Metanephros (tissue), 2 donors: ENCODE measurements around the gene GDF3.

DNA sequence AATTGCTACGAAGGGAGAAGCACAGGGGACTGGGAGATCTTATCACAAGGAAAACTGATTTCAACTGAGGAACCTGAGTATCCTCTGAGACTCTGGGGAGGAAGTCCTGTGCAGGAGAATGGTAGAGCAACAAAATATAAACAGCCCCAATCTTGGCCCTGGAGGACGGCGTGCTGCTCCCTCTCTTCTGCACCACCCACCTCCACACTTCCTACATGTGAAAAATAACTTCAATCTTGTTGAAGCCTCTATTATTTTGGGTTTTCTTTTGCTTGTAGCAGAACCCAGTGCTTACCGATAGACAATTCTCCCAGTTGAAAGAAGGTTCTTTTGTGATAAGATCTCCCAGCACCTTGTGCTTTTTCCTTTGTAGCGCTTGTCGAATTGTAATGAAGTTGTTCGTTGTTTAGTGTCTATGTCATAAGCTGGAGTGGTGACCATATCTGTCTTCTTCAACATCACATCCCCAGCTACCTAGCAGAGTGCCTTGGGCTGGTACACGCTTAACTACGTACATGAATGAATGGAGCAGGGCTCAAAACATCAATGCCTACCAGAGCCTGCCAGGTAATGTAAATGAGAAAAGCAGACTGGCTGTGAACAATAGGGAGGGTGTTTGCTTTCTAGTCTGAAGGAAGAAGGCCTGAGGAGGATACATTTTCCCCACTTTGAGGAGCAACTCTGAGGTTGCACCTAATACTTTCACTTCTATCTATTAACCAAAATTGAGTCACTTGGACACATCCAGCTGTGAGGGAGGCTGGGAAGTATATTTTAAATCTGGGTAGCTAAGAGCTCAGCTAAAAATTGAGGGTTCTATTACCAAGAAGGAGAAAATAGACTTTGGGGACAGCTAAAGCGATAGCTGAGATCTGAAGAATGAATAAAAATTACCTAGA is 2.6 kb upstream of the CD4 start:
- RAMPAGE, long total RNA: no peak

DNA sequence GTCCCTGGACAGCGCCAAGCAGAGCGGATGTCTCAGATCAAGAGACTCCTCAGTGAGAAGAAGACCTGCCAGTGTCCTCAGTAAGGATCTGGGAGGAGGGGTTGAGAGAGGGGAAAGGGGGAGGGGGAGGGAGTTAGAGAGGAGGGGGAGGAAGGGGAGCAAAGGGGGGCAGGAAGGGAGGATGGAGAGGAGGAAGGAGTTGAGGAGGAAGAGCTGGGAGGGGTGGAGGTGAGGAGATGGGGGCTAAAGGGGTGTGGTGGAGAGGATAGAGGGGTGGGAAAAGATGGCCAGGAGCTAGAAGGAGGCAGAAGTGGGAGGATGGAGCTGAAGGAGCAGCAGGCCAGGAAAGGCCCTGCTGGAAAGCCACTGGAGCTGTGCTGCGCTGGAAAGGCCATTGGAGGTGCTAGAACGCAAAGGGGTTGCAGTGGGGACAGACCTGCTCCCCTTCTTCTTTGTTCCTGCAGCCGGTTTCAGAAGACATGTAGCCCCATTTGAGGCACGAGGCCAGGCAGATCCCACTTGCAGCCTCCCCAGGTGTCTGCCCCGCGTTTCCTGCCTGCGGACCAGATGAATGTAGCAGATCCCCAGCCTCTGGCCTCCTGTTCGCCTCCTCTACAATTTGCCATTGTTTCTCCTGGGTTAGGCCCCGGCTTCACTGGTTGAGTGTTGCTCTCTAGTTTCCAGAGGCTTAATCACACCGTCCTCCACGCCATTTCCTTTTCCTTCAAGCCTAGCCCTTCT is 2.6 kb upstream of the GPR162 start:
- RAMPAGE, long total RNA: no peak

- RAMPAGE, long total RNA: no peak
Observed at GRCh38 chr12:6850535-6851190, 423 bp downstream of the CDCA3 start.

DNA sequence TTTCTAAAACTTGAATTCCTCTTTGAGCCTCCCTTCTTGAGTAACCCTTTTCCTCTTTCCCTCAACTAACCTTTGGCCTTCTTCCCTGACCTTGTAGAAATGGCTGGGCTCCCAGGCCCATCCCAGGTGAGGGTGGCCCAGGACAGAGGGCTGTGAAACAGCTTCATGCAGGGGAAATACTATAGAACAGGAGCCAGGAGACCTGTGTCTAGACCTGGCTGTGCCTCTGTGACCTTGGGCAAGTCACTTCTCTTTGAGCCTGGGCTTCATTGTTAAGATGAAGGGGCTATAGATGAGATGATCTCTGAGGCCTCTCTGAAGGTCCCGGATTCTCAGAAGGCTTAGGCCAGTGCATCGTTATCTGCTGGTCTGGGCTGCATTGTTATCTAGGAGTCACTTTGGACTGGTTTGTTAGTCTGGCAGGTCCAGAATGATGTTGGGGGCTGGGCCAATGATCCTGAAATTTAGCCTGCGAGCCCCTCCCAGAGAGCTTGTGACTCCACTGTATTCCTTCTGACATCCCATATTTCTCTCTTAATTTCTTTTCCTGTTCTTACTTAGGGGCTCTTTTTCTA is 2.2 kb downstream of the ATN1 start:
- RAMPAGE, long total RNA: no peak

DNA sequence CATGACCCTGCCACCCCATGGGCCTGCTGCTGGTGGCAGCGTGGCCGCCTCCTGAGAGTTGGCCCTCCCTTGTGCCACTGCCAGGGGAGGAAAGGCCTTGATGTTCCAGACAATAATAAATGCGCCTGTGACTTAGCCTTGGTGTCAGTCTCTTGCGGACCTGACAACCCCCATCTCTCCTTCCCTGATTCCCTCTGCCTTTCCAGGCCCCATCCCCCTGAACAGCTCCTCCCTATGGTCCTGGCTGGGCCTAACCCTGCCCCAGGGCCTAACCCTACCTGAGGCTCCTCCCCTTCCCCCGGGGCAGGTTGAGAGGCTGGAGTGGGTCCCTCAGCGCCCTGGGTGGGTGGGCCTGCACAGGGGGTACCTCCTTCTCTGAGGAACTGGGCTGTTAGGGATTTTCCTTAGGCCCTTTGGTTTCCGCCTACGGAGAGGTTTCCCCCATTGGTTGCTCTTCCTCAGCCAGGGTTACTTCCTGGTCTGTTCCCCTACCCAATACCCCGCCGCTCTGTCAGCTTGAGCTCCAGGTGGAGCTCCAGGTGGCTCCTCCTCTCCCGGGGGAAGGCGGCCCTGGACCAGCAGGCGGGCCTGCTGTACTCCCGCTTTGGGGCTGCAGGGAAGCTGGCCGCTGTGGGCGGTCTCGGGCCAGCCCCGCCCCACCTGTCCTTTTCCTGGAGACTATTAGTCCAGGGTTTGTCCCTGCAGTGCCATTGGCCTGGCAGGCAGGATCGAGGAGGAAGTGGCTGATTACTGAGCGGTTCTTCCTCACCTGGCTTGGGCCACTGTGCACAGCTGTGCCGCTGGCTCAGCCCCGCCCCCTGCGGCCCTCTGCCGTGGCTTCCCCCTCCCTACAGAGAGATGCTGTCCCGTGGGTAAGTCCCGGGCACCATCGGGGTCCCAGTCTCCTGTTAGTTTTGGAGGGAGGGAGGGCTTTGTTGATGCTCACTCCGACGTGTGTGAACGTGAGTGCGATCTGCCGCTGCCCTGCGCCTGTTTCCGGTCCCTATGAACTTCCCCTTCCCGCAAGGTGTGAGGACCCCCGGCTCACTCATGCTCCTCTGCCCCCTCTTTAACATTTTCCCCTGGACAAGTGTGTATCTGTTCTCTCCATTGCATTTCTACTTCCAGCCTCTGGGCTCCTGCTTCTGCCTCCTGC is 2.4 kb downstream of the C12orf57 start:
- RAMPAGE, long total RNA: no peak

DNA sequence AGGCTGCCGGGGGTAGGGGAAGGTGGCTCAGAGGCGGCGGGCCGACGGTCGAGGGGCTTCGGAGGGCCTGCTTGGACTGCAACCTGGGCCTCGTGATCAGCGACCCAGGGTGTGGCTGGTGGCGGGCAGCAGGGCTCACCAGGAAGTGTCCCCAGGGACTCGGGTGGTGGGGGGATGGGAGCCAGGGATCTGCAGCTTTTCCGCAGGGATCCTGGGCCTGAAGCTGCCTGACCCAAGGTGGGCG is 7.1 kb downstream of the PHB2 start:
- RAMPAGE, long total RNA: no peak

- RAMPAGE, long total RNA: no peak
Observed at GRCh38 chr12:6988028-6988771, 17.5 kb downstream of the EMG1 start.

GRCh38 chr12:7010086-7010584 is 8.1 kb downstream of the LPCAT3 start:
- RAMPAGE, long total RNA: no peak

- RAMPAGE, long total RNA: no peak
Observed at GRCh38 chr12:7071635-7071942, 11.1 kb downstream of the C1S start.

DNA sequence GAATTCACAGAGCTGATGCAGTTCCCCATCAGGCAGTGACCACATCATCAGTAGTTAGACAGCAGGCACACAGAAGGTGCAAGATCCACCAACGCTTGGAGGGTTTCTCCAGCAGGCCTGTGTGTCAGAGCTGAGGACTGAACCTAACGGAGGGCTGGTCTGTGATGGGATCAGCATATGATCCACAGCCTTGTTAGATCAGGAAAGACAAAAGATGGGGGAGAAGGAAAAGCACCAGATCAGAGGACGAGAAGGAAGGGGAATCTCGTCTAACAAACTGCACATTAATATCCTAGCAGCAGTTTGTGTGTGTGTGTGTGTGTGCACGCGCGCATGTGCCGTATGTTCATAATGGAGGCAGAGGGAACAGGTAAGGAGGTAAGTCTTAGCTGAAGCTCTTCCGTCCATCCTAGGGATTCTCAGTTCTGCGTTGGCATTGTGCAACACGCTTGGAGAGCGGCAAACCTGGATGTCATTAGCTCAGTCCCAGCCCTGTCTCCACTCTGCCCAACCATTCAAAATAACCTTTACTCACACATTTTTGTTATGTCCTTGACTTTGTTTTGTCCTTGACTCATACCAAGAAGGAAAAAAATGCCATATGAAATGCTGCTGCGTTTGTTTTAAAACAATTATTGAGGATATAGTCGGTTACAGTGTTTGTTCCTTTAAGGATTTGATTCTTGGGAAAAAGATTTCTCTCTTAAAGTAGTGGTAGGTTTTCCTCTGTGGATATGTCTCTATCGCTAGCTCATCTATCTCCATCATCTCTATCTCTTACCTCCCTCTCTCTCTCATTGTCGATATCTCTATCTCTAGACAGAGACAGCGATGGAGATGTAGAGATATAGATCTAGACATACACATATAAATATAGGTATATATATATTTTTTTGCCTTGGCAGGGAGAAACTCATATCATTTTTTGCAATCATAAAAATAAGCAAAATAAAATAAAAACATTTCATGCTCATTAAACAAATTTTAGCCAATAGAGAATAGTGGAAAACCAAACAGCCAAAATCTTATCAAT is 1.8 kb upstream of the C1R start:
- RAMPAGE, long total RNA: no peak

GRCh38 chr12:7107489-7107882 is 1.5 kb downstream of the C1RL start:
- RAMPAGE, long total RNA: no peak

- RAMPAGE, long total RNA: no peak
Observed at GRCh38 chr12:7122275-7123510, 6.0 kb downstream of the RBP5 start.

DNA sequence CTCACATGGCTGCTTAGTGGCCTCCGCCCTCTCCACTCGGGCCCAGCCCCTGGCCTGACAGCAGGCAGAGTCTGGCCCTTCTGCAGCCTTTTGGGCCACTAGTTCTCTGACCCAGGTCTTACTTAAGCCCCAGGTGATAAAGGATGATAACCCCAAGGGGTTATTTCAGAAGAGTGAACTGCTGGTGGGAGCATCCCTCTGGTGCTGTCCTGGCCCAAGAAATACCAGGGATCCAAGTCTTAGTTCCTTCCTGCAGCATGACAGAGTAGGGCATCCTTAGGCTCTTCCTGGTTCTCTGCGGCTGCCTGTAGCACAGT is 29.2 kb downstream of the CLSTN3 start:
- RAMPAGE, long total RNA: no peak

DNA sequence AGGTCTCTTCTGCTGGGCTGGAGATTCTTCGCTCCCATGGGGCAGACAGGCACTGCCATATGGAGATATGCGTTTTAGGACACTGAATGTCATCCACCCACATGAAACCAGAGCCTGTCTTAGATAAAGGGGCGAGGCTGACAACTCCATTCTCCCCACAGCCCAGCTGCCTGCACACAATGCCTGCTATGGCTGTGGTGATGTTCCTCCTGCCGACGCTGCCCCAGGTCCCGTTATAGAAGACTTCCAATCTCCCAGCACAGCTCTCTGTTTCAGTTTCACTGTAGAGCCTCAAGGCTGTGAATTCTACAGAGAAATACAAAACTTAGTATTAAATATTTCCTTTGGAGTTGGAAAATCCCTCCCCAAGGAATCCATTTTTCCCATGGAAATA is 69.5 kb downstream of the ACSM4 start:
- RAMPAGE, long total RNA: no peak

- RAMPAGE, long total RNA: no peak
Observed at GRCh38 chr12:7512651-7512955, 9.0 kb upstream of the CD163 start.

DNA sequence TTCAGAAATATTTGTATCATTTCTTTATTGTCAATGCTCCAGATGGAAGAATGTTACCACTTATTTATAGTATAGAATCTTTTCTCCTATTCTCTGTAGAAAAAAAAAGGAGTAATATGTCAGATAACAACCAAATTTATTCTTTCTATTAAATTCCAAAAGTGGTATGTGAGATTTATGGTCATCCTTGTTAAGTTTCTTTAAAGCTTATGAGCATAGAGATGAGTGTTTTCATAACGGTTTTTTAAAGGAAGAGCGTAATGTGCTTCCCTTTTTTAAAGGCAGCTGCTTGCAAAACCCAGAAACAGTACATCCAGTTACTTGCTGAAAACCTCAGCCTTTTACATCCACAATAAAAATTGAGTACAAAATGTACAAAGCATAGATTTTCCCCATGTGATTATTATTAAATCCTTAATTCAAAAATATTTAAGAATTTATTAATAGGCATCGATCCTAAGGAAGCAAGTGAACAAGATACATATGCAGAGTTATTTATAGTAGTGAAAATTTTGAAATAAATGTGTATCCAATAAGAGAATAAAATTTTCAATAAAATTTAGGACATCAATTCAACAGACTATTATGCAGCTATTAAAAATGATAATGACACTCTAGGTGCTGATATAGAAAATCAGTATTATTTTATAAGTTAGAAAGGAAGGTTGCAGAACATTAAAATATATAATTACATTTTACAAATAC is 53.7 kb upstream of the CD163 start:
- RAMPAGE, long total RNA: no peak

DNA sequence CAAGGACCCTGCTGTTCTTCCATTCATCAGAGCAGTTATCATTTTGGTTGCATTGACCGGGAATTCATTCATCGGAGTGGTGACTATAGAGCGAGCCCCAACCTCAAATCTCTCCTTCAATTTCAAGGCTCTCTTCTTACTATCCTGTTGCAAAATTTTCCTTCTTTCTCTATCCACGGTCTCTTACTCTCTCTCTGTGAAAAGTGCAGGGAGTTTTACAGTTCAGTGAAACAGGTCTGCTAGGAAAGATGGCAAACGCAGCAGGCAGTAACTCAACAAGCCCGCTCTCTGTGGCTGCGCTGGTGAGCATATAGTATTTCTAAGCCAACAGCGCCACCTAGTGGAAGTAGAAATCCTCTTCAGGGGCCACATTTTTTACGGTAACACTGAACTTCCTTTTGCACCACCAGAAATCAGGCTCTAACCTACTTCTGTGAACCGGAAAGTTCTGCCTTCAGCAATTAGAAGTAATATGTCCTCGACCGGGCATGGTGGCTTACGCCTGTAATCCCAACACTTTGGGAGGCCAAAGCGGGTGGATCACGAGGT is 27.1 kb downstream of the APOBEC1 start:
- RAMPAGE, long total RNA: no peak

- RAMPAGE, long total RNA: no peak
Observed at GRCh38 chr12:7695601-7696007, at the start of gene GDF3. Gene GDF3 (minus strand): TSS chr12:7695775.

- RAMPAGE, long total RNA: no peak
Observed at GRCh38 chr12:7832208-7832642, 40.5 kb downstream of the SLC2A14 start.

- RAMPAGE, long total RNA: no peak
Observed at GRCh38 chr12:7925595-7926360, 10.2 kb downstream of the SLC2A3 start.